NALM6 (cell line): Measurements from ENCODE around the gene TCF7.

DNA sequence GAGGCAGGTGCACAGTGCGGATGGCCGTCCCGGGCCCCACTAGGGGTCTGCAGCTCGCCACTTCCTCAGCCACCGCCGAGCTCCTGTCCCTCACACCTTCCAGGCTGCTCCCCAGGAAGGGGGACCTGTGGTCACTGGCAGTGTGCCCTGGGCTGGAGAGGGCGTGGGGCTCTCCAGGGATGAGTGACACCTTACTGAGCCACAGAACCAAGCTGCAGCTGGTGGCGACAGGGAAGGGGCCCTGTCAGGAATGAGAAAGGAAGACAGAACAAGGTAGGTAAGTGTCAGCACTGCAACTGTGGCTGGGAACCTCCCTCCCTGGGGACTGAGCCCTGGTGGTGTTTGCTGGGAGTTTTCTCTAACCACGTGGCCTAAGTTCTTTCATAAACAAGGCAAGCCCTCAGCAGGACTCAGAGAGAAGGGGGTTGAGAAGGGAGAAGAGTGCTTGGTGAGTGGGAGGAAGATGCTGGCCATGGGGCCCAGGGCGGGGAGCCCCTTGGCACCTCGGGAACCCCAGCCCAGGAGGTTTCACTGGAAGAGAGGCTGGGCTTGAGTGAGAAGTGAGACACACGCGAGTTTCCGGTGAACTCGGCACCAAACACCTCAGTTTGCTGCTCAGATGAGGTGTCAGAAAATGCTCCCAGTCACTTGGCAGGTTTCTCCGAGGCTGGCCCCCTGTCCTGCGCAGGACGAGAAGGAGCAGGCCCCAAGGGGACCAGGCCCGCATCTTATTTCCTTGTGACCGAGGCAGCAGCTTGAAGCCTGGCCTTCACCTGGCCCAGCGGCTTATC, 5.2 kb downstream of the IL13 start:
- PRO-cap: unidirectional peak, plus-strand start at position 413 of the sequence

DNA sequence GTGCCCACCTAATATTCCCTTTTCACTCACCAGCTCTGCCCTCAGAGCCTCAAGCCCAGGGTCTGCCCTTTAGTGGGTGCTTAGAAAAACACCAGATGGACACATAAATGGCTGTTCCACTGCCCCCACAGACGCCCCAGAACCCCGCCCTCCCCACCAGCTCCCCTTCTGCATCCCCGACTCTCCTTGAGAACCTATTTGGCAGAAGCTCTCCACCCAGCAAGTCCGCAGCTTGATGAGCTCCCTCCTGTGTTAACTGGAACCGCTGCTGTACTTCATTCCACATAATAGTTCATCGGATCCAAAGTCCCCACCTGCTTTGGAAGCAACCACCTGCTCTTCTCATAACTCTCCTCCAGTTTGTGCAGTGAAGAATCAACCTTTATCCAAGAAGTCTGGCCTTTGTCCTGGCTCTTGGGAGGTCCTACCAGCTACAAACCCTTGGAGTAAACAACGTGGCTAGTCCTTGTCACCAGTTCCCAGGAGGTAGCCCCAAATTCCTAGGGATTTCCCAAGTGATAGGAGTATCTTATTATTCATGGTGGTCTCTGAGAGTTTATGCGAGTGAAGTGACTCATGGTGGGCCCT, 3.9 kb upstream of the IL4 start:
- PRO-cap: no peak

DNA sequence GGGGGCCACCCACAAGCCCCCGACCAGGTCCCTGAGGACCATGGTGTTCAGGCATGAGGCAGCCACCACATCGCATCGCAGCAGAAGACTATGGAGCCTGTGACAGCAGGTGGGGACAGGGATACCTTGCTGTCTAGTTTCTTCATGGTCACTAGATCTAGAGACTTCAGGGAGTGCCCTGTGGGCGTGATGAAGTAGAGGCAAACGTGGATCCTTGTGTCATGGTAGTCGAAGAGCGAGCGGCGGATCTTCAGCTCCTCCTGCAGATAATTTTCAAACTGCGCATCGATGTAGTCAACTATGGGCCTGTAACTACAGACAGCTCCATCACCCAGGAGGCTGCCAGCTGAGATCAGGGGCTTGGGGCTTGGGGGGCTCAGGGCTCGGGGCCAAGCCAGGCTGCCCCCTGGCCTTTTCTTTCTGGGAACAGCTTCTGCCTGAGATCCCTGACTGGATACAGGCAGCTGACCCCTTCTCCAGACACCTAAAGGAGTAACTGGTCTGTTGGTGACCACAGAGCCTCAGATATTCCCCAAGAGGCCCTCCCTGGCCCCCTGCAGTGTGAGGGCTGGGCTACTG, 13.4 kb downstream of the SEPTIN8 start:
- PRO-cap: no peak

GRCh38 chr5:132915669-132915914, 42.1 kb downstream of the LEAP2 start:
- PRO-cap: no peak

- PRO-cap: no peak
These were observed 39.3 kb downstream of the HSPA4 start for GRCh38 chr5:133091028-133091602.

DNA sequence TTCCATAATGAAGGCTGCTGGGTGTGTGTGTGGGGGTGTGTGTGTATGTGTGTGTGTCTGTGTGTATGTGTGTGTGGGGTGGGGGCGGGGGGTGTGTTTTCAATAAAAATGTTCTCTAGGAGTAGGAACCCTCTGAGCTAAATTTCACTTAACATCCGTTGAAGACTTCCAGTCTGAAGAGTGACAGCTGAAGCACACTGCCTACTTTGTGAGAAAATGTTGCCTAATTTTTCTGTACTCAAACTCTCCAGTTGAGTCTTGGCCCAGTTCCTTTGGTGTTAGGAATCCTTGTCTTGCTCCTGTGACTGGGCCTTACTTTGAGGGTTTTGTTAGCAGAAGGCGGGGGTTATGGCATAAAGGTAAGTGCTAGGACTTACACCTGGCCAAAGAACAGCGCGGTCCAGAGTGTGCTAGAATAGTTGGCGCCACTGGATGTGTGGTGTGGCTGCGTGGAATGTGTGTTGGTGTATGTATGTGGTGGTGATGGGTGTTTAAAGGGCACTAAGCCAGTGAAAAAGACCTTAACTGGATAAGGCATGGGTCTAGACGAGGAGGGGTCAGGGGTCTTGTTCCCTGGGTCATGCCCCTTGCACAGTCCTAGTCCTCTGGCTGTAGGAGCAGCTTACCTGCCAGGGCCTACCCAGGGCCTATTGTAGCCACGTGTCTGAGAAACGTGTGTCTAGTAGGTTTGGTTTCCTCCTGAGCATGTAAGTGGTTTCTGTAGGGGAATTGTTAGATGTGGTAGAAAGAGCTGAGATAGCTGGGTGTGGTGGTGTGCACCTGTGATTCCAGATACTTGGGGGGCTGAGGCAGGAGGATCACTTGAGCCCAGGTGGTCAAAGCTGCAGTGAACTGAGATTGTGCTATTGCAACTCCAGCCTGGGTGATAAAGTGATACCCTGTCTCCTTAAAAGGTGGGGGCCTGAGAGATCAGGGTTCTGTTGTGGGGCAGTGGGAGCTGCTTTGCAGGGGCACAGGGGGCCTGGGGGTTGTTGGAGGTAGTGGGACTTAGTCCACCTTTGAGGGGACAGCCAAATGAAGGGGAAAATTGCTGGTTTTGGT, 55.0 kb downstream of the HSPA4 start:
- PRO-cap: no peak

DNA sequence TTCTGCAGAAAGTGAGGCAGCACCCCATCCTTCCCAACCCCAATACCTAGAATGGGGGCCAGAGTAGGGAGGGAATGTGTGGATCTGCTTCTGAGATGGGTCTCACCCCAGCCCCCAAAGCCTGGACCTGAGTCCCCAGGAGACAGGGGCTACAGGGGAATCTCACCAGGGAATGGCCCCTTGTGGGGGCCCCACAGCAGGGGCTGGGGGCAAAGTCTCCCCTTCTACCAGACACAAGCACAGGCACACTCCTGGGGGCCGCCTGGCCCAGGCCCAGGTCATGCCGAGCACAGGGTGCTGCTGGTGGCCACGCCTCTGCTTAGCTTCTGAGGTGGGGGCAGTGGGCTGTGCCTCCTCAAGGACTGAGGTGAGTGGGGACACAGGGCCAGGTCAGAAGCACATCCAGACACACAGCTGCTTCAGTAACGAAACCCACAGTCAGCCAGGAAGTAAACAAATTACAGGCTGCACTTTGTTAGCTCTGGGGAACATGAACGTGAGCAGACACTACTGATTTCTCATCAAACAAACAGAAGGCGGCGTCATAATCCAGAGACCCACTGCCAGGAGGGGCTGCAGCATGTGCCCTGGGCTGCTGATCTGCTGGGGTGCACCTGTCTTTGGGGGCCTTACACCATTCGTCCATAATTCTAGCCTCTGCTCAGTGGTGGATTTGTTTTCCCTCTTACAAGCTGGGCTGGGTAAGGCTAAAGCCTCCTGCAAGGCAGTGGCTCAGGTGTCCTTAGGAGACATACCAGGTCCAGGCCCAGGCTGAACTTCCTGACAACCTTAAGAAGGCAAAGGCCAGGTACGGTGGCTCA, 192.4 kb downstream of the HSPA4 start:
- PRO-cap: bidirectional peak, plus-strand start at position 542 of the sequence, minus-strand start at position 291 of the sequence

DNA sequence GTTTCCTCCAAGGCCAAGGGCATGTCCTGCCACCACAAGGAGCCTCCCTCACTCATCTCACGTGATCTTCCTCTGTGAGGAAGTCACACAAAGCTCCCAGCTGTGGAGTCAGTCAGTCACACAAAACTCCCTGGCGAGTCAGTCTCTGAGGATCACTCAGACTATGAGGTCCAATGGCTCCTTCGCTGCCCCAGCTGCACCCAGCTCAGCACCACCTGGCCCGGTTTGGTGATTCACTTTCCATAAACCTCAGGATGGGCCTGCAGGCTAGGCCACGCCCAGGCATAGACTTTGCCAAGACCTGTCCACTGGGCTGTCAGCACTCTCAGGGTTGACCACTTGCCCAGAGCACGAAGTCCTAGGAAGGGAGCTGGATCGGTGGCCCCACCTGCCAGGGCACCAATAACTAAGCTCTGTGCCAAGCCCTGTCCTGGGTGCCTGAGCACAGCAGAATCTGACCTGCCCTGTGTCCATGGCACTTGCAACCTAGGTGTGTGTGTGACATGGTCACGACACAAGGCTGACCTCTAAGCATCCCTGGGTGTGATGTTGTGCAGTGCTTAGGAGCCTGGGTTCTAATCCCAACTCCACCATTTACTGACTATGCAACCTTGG, 233.9 kb downstream of the HSPA4 start:
- PRO-cap: no peak

DNA sequence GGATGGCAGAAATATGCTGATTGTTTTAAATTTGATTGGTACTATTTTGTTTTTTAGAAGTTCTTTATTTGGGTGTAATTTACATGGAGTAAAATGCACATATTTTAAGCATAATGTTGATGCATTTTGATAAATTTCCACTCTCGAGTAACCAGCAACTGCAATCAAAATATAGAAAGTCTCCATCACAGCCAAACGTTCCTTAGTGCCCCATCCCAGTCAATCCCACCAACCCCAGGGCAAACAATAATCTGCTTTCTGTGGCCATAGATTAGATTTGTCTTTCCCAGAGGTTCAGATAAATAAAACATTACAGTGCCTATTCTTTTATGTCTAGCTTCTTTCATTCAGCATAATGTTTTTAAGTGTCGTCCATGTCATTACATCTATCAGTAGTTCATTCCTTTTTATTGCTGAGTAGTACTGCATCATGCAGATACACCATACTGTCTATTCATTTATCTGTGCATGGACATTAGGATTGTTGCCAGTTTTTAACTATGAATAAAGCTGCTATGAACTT, 105.1 kb upstream of the FSTL4 start:
- PRO-cap: no peak

GRCh38 chr5:133967097-133967450, 1.4 kb downstream of the C5orf15 start:
- PRO-cap: no peak

DNA sequence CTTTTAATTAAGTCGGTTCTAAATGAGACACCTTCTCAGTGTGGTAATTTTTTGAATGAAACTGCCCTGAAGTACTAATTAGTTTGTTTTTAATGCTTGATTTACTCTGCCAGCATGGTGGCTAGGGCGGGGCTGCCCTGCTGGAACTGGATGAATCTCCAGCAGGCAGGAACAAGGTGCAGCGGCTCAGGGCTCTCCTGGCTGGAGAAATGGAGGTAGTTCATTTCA, 49.3 kb upstream of the VDAC1 start:
- PRO-cap: no peak

DNA sequence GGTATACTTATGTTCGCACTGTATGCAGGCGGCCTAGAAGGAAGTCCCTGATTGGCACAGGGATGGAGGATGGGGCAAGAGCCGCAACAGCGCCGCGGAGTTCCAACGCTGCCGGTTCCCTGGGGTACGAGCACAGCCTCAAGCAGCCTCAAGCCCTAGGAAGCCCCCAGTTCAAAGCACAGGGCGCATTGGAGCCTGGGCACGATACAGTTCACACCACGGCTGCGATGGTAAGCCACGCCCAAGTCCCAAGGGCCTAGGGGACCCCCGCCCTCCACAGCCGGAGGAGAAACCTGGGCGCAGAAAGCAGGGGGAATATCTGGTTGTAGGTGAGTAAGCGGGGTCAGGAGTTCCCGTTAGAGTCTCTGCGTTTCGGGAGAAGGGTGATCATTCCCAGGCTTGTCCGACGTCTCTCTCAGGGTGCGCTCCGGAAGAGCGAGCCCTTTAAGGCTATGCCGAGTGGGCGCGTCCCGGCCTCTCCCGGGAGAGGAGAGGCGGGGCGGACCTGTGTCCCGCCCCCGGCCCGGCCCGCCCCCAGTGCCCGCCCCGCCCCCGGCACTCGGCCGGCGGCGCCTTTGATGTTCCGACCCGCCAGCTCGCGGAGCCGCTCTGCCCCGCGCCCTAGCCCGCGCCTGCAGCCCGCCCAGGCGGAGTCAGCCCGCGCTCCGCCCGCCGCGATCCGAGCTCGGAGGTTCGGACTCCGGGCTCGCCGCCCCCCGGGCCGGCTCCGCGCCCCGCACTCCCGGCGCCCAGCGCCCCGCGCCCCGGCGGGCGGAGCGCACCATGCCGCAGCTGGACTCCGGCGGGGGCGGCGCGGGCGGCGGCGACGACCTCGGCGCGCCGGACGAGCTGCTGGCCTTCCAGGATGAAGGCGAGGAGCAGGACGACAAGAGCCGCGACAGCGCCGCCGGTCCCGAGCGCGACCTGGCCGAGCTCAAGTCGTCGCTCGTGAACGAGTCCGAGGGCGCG, at the start of gene TCF7:
Gene TCF7 (plus strand): TSS at position 558 of the 969 bp plus-strand sequence.
- PRO-cap: unidirectional peak, minus-strand start at position 417 of the sequence

DNA sequence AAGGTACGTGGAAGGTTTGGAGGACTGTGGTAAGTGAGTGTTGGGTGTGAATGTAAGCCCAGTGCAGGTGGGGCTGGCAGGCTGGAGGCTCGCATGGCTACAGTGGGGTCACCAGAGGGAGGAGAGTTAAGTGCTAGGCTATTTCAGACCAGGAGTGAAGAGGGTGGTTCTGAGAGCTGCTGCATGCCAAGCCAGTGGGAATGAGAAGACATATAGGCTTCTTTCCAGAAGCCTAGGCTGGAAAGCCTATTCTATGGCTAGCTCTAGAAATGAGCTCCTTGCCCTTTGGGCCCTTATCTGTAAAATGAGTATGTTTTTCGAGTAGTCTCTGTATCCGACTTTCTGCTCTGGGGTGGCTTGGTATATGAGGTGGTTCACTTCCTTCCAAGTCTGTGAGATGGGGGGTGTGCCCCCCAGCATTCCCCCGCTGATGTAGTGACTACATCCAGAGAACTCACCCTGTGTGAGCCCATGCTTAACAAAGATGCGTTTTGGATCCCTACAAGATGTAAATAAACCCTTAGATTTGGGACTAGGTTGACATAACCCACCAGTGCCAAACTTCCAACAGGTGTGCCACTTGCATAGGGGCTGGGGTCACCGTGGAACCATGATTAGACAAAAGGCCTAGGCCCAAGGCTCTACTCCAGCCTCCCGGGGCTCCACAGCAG, 2.5 kb downstream of the TCF7 start:
- PRO-cap: no peak

DNA sequence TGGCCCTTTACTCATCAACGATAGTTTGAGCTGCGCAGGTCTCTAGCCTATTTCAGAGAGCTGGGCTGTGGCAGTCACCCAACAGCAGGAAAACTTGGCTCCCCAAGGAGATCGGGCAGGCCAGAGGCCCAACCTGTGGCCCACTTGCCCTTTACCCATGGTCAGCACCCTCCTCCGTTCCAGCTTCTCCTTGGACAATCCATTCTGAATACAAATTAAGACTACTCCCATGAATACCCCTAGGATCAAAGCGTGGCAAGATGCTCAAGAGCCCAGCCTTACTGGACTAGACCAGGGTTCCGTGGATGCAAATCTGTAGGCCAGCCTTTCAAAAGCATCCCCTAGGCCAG, 25.2 kb downstream of the TCF7 start:
- PRO-cap: no peak

DNA sequence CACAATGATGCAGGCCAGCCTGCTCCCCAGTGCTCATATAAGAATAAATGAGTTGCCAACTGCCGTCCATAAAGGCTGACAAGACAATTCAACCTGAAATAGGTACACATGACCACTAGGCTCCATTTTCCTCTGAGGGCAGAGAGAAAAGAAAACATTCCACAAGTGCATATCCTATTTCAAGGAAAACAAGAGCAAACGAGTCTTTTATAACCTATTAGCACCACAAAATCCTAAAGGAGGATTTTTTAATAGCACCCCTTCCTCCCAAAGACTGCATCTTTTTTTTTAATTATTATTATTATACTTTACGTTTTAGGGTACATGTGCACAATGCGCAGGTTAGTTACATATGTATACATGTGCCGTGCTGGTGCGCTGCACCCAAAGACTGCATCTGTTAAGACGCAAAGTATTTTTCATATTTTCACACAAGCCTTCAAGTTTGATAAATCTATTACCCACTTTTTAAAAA, 28.3 kb downstream of the SKP1 start:
- PRO-cap: no peak

DNA sequence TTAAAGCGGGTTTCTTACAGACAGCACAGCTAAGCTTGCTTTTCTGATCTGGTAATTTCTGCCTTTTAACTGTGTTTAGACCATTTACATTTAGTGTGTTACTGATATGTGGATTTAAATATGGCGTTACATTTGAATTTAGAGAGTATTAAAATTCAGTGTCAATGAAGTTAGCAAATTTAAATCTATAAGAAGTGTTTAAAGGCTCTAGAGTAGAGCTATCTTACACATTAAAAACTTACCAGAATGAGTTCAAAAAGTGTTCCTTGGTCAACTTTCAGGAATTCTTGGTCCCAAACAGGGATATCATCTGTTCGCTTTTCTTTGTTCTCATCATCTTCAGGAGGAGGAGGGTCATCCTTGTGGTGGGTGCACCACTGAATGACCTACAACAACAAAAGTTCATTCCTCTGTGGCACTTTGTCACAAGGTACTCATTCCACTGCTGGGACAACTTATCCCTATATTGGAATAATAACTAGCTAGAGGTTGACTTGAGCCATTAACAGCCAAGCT, 15.9 kb downstream of the SKP1 start:
- PRO-cap: no peak

- PRO-cap: no peak
These were observed 3.0 kb downstream of the SKP1 start for GRCh38 chr5:134173849-134174104.

DNA sequence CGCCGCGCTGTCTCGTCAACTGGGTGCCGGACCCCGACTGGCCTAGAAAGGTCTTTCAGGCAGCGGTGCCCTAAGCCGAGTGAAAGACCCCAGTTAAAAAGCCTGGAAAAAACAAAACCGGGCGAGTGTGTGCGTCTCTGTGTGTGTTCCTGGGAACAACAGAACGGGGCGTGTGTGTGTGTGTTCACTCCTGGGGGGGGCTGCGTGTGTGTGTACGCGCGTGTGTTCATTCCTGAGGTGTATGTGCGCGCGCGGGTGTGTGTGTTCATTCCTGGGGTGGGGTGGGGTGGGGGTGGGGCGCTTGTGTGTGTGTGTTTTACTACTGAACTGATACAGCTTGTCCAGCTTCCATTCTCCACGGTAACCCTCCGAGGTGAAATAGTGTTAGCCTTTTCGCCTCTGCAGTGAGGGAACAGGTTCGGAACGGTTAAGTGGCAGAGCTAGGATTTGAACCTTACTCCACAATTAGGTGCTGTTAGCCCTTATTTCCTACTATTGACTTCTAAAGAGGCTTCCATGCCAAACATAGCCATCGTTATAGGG, 497 bp upstream of the SKP1 start:
- PRO-cap: bidirectional peak, plus-strand start at position 140 of the sequence, minus-strand start at position 81 of the sequence; unidirectional peak, minus-strand start at position 243 of the sequence; unidirectional peak, minus-strand start at position 283 of the sequence

DNA sequence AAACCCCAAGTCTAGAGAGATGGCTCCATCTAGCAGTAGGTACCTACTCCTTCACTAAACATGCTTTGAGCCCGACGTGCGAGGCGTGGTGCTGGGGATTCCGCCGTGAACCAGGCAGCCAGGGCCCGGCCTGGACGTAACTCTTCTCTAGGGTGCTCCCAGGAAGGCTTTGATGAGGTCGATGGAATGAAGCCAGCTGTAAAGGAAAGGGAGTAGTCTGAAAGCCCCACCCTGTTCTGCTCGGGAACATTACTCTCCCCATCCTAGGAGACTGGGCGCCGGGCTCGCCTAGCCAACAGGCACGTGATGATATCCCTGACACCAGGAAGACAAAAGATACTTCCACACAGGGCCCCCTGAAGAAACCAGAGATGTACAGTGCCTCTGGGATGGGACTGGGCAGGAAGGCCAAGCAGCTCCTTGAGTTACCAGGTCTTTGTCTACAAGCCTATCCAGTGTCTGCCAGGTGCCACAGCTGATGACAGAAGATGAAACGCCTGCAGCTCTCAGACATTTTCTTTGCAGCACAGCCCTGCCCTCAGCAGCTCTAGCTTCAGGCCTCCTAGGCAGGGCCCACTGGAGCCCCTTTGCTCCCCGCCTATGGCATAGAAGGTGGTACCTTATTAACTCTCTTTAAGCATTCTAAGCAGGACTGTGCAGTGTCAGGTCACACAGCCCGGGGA, 1.1 kb upstream of the SKP1 start:
- PRO-cap: no peak

- PRO-cap: no peak
These were observed 23.9 kb downstream of the PPP2CA start for GRCh38 chr5:134201756-134202681.